ENCODE data around the gene RNASEH2A.

DNA sequence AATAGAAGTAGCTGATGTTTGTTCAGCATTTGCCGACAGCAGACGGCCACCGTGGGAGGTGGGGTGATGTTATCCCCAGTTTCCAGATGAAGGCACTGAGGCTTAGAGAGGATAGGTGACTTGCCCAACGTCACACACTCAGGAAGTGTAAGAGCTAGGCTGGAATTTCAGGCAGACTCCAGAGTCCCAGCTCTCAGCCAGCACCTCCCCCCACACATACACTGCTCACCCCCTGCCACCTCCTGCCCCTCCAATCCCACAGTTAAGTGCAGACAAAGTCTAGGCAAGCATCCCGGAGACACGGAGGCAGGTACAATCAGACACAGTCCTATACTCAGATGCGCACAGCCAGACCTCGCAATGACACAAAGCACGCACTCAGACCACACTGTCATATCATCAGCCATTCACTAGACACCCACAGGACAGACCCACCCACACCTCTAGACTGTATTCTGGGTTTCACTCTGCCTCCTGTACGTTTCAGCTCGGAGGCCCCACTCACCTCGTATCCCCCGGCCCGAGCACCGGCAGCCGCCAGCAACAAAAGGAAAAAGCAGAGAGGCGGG is 420 bp downstream of the MAN2B1 start:
- RRBS: no CpG with 5 or more reads among the region's 17 CpGs
CAGE:
- cytosol, long polyA plus RNA: no peak
- long polyA plus RNA: no peak
- nucleus, long polyA plus RNA: no peak

GRCh38 chr19:12779010-12779904 is 3.9 kb upstream of the HOOK2 start:
- RRBS: no CpG with 5 or more reads among the region's 17 CpGs
CAGE:
- cytosol, long polyA plus RNA: no peak
- long polyA plus RNA: no peak
- nucleus, long polyA plus RNA: no peak

- RRBS: no CpG with 5 or more reads among the region's 2 CpGs
CAGE:
- cytosol, long polyA plus RNA: no peak
- long polyA plus RNA: no peak
- nucleus, long polyA plus RNA: no peak
These were observed 3.3 kb upstream of the JUNB start for GRCh38 chr19:12787992-12788294.

- RRBS: no CpG with 5 or more reads among the region's 68 CpGs
CAGE:
- cytosol, long polyA plus RNA: start-site peak on the plus strand at chr19:12806581-12806640, 307 reads
- long polyA plus RNA: start-site peak on the plus strand at chr19:12806569-12806644, 299 and 287 reads in 2 replicates
- nucleus, long polyA plus RNA: start-site peak on the plus strand at chr19:12806569-12806645, 418 reads
These were observed at the start of gene RNASEH2A for GRCh38 chr19:12806324-12807261. RNASEH2A (plus strand) TSS chr19:12806584.

DNA sequence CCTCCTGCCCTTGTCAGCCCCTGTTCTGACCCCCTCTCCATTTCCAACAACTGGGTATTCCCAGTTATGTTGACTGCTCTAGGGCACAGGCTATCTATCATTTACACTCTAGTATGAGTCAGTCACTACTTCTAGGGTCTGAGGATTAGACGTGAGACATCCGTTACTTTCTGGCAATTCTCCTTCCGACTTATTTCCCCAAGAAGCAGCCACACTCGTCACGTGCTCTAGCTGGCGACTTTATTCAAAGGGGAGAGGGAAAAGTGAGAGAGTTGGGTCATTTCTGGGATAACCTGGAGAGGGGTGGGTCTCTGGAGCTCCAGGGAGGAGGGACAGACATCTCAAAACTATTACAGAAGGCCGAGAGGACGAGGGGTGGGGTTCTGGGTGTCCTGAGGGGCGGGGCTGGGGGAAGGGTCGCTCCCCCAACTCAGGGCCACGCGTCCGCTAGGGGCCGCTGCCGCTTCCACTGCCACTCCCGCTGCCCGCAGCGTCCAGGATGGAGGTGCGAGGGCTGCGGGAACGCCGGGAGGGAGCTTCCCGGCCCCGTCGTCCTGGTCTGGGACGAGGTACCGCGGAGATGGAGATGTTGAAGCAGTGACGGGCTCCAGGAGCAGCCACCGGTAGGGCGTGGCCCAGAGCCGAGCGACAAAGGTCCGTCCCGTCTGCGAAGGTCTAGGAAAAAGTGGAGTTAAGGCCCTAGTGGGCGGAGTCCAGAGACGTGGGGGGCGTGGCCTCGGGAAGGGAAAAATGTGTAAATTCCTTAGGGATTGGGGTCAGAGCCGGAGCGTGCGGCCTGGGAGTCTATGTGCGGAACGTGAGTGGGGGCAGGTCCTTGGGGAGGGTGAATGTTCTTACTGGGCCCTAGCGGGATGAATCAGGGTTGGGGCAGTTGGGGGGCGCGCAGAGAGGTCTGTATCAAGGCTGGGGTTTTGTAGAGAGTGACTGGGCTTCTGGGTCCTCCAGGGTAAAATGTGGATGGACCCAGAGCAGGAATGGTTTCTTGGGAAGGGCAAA is 8.8 kb downstream of the RTBDN start:
- RRBS: under 1% methylated on average over 8 of the region's 48 CpGs
CAGE:
- cytosol, long polyA plus RNA: no peak
- long polyA plus RNA: start-site peak on the plus strand centred at position 778 of the sequence, 33 bp wide, 23 and 15 reads in 2 replicates
- nucleus, long polyA plus RNA: start-site peak on the plus strand centred at position 869 of the sequence, 284 bp wide, 19 reads

- RRBS: 95% methylated on average over 6 of the region's 30 CpGs
CAGE:
- cytosol, long polyA plus RNA: no peak
- long polyA plus RNA: no peak
- nucleus, long polyA plus RNA: no peak
These were observed 5.1 kb downstream of the GCDH start for GRCh38 chr19:12895721-12896712.

GRCh38 chr19:12940716-12941310 is 2.4 kb downstream of the CALR start:
- RRBS: no CpG with 5 or more reads among the region's 8 CpGs
CAGE:
- cytosol, long polyA plus RNA: start-site peak on the minus strand at chr19:12940802-12940866, 39 reads
- long polyA plus RNA: no peak
- nucleus, long polyA plus RNA: no peak

DNA sequence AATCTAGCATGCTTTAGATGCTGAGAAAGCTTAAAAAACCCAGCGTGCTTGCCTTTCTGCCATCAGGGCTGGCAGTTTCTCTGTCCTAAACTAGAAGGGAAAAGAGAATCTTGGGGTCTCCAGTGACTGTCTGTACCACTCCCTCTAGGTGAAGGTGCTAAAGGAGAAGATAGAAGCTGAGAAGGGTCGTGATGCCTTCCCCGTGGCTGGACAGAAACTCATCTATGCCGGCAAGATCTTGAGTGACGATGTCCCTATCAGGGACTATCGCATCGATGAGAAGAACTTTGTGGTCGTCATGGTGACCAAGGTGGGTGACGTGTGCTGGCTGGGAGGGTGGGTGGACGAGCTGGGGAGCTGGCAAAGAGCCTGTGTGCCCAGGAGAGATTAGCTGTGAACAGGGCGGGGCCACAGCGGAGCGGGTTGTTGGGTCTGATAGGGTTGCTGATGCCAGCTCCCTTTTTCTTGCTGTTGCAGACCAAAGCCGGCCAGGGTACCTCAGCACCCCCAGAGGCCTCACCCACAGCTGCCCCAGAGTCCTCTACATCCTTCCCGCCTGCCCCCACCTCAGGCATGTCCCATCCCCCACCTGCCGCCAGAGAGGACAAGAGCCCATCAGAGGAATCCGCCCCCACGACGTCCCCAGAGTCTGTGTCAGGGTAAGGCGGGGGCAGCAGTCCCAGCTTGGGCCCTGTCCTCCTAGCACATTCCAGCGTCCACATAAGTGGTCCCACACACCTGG is 2.2 kb downstream of the RAD23A start:
- RRBS: no CpG with 5 or more reads among the region's 21 CpGs
CAGE:
- cytosol, long polyA plus RNA: no peak
- long polyA plus RNA: no peak
- nucleus, long polyA plus RNA: no peak

DNA sequence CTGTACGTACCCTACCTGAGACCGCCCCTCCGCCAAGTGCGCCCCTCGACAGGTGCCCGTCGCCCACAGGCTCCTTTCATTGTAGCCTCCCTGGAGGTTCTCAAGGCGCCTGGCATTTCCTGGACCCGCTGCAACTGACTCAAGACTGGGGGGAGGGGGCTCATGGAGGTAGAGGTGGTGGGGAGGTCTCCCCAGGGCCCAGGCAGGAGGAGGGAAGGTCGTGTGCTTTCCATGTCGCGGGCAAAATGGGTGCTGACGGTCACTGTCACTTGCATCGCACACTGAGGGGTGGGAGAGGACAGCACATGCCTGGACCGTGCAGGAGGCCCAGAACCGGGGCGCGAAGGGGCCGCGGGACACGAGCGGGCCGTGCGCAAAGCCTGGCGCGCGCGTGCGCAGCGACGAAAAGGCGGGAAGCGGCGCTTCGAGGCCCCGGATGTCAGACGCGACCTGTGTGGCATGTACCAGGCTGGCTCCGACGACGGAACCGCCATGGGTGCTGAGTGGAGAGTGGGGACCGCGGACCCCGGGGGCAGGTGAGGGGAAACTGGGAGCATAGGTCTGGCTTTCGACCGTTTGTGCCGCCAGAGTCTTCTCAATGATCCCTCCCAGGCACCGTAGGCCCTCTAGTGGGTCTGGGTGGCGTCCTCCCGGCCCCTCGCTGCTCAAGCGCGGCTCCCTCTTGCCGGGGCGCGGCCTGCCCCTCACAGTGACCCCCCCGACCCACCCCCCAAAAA is 16.6 kb downstream of the NFIX start:
- RRBS: 5% methylated on average over 20 of the region's 58 CpGs
CAGE:
- cytosol, long polyA plus RNA: no peak
- long polyA plus RNA: no peak
- nucleus, long polyA plus RNA: no peak

- RRBS: no CpG with 5 or more reads among the region's 11 CpGs
CAGE:
- cytosol, long polyA plus RNA: no peak
- long polyA plus RNA: no peak
- nucleus, long polyA plus RNA: no peak
These were observed 21.3 kb downstream of the NFIX start for GRCh38 chr19:13016503-13016977.

DNA sequence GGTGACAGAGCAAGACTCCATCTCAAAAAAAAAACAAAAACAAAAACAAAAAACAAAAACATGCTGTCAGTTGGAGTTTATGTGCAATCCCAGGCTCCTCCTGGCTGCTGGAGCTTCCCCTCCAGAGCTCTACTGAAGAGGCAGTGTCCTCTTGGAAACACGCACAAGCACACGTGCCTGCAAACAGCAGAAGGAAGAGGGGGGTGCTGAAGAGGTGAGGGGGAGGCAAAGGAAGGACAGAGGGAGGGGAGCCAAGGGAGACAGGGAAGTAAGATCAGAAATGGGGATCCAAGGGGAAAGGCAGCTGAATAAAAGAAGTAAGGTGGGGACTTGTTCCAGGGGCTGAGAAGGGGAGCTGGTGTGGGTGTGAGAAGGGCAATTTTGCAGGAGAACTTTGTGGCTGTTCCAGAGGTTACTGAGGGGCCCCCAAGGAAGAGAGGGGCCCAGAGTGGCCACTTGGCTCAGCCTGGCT is 34.5 kb downstream of the LYL1 start:
- RRBS: no CpG with 5 or more reads among the region's 2 CpGs
CAGE:
- cytosol, long polyA plus RNA: no peak
- long polyA plus RNA: no peak
- nucleus, long polyA plus RNA: no peak

DNA sequence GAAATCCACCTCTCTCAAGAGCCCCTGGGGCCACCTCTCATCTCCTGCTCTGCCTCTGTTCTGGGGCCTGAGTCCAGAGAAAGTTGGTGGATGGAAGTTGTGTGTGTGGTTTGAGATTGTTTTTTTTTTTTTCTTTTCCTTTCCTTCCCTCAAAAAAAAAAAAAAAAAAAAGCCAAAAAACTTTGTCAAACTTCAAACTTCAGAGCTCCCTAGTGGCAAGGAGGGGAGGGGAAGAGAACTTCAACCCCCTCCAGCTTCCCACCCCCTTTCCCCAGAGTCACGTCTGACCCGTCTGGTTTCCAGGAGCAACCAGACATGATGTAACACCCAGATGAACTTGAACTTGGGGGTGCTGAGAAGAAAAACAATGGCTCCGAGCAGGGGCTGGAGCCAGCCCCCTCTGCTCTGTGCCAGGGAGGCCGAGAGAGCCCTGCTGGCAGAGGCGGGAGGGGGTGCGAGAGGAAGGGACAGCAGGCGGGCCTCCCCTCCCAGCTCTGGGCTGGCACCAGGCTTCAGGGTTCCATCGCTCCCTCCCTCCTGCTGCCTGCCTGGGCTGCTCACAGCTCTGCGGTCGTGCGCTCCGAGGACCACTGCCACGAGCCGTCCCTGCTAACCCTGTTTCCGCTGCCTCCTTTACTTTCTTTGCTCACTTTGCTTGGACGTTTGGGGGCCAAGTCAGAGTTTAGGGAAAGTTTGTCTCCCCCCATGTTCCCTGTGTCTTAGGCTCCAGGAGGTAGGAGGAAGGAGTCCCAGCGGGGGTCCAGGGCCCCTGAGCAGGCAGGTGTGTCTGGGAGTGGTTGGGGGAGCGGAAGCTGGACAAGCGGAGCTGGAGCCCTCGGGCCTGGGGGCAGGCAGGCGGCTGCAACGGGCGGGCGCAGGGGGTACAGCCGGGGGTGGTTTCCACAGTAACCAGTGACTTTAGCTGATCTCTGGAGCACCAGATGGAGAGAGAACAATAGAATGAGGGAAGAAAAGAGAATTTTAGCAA is 11.1 kb downstream of the LYL1 start:
- RRBS: no CpG with 5 or more reads among the region's 25 CpGs
CAGE:
- cytosol, long polyA plus RNA: no peak
- long polyA plus RNA: no peak
- nucleus, long polyA plus RNA: no peak

GRCh38 chr19:13099356-13100241 is 3.1 kb downstream of the LYL1 start:
- RRBS: 4% methylated on average over 28 of the region's 61 CpGs
CAGE:
- cytosol, long polyA plus RNA: no peak
- long polyA plus RNA: no peak
- nucleus, long polyA plus RNA: no peak

DNA sequence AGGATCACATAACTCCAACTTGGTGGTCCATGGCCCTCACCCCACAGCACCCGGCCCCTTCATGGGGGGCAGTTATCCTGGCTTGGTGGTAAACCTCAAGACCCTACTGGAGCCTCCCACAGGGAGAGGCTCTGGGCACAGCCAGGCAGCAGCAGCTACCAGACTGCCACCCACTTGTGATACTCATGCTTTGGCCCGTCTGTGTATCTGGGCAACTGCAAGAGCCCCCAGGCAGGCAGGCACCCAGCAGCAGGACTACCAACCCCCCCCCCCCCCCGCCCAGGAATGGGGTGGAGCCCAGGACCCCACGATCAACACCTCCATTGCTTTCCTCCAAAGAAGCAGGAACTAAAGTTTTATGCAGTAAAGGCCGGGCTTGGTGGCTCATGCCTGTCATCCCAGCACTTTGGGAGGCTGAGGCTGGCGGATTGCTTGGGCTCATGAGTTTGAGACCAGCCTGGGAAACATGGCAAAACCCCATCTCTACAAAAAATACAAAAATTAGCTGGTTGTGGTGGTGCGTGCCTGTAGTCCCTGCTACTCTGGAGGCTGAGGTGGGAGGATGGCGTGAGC is 975 bp upstream of the LYL1 start:
- RRBS: no CpG with 5 or more reads among the region's 8 CpGs
CAGE:
- cytosol, long polyA plus RNA: no peak
- long polyA plus RNA: no peak
- nucleus, long polyA plus RNA: no peak

- RRBS: no CpG with 5 or more reads among the region's 29 CpGs
CAGE:
- cytosol, long polyA plus RNA: no peak
- long polyA plus RNA: no peak
- nucleus, long polyA plus RNA: no peak
These were observed 22.2 kb downstream of the IER2 start for GRCh38 chr19:13172012-13173236.

- RRBS: no CpG with 5 or more reads among the region's 6 CpGs
CAGE:
- cytosol, long polyA plus RNA: no peak
- long polyA plus RNA: no peak
- nucleus, long polyA plus RNA: no peak
These were observed 115.2 kb upstream of the CACNA1A start for GRCh38 chr19:13621514-13621825.

- RRBS: no CpG with 5 or more reads among the region's 51 CpGs
CAGE:
- cytosol, long polyA plus RNA: no peak
- long polyA plus RNA: no peak
- nucleus, long polyA plus RNA: no peak
These were observed 45.2 kb upstream of the YJU2B start for GRCh38 chr19:13702458-13702850.

GRCh38 chr19:13830001-13831046 is 35.1 kb downstream of the ZSWIM4 start:
- RRBS: 97% methylated on average over 14 of the region's 74 CpGs
CAGE:
- cytosol, long polyA plus RNA: no peak
- long polyA plus RNA: no peak
- nucleus, long polyA plus RNA: no peak

GRCh38 chr19:13839447-13840326 is 37.2 kb upstream of the NANOS3 start:
- RRBS: no CpG with 5 or more reads among the region's 30 CpGs
CAGE:
- cytosol, long polyA plus RNA: no peak
- long polyA plus RNA: no peak
- nucleus, long polyA plus RNA: no peak

DNA sequence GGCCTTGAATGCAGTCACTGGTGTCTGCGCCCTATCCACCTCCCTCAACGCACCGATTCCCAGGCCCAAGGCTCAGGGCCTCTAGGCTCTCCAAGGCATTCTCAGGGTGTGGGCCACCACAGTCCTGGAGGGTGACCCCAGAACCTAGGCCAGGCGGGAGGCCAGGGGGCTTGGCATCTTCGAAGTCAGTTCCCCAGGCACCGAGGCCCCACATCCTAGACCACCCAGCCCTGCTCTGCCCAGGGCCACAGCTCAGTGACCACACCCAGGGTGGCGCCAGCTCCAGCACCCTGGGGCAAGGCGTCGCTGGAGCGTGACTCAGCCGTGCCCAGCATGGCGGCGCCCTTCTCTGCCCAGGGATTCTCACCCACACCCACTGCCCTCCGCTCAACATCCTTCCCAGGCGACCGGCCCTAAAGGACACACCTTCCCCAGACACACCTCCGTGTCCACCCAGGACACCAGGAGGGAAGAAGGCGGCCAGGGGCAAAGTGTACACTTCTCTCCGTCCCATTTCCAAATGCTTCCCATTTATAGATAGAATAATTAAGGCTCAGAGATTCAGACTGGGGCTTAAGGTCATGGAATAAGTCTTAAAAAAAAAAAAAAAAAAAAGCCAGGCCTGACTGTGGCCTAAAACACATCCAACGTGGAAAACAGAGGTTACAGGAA is 36.5 kb upstream of the NANOS3 start:
- RRBS: no CpG with 5 or more reads among the region's 20 CpGs
CAGE:
- cytosol, long polyA plus RNA: no peak
- long polyA plus RNA: no peak
- nucleus, long polyA plus RNA: no peak